Ascending aorta (tissue), 1 donor: ENCODE measurements around the genes APELA and TRIM60.

GRCh38 chr4:163610631-163611065 lies 116.2 kb downstream of the TMA16 start:
- PRO-cap: no peak

GRCh38 chr4:163663512-163664336 lies 169.2 kb downstream of the TMA16 start:
- PRO-cap: no peak

- PRO-cap: no peak
These were observed 186.2 kb downstream of the MARCHF1 start for GRCh38 chr4:164197697-164197996.

DNA sequence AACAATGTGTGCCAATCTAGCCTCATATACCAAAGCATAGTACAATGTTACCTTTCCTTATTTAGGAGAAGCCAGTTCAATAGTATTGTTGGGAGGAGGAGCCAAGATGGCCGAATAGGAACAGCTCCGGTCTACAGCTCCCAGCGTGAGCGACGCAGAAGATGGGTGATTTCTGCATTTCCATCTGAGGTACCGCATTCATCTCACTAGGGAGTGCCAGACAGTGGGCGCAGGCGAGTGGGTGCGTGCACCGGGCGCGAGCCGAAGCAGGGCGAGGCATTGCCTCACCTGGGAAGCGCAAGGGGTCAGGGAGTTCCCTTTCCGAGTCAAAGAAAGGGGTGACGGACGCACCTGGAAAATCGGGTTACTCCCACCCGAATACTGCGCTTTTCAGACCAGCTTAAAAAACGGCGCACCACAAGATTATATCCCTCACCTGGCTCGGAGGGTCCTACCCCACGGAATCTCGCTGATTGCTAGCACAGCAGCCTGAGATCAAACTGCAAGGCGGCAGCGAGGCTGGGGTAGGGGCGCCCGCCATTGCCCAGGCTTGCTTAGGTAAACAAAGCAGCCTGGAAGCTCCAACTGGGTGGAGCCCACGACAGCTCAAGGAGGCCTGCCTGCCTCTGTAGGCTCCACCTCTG lies 33.0 kb downstream of the MARCHF1 start:
- PRO-cap: no peak

- PRO-cap: no peak
These were observed at the start of gene APELA for GRCh38 chr4:164876731-164877473. TSS of gene APELA (plus strand) at chr4:164877178.

DNA sequence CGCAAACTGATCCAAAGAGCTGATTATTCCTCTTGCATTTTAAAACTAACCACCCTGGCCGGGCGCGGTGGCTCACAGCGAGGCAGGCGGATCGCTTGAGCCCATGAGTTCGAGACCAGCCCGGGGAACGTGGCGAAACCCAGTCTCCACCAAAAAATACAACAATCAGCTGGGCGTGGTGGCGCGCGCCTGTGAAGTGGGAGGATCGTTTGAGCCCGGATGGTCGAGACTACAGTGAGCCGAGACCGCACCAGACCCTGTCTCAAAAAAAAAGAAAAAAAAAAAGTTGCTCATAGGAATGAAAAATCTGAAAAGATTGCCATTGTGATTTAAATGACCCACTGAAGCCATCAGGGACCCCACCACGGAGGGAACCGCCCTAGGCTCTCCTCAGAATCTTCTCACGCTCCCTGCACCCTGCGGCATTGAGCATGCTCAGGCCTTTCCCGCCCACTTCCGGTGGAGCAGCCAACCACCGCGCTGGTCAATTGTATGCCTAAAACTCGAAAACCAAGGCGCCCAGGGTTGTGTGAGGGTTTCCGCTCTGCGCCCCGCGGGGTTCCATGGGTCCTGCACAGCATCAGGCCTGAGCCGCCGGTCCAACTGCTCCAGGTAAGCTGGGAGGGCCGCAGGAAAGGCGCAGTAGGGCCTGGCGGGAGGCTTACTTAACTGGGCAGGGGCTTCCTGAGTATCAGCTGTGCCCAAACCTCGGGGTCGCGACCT lies at the start of gene TRIM60:
Gene TRIM60 (plus strand): TSS at position 499 of the 723 bp plus-strand sequence.
- PRO-cap: no peak

DNA sequence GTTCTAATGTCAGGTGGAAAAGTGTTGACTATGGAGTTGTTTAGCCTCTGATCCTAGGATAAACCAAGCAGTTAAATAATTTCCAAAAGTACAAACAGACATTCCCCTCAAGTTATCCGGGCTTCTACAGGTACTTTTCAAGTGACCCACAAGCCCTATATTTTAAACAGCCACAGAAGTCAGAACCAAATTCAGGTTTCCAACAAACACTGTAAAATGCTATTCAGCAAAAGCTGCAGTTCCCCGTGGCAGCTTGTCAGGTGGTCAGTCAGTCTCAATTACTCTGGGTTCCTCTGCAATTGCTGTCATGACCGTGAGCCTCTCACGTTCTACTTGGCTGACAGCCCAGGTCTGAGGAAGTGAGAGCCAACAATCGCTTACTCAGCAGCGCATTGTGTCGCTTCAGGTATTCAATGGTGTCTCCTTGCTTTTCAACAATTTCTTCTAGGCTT lies 25.7 kb downstream of the TRIM75 start:
- PRO-cap: no peak

- PRO-cap: no peak
These were observed 23.9 kb upstream of the TMEM192 start for GRCh38 chr4:165136460-165136963.

DNA sequence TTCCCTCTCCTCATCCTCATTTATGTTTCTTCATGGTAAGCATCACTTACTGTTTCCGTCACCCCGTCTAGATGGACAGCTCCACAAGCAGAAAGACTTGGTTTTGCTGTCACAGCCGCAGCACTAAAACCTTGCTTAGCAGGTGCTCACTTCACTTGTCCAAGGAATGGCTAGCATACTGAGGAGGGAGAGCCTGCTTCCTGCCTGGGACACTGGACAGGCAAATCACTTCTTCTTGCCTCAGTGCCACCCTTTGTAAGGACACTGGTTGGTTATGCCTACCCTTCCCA lies 506 bp upstream of the KLHL2 start:
- PRO-cap: no peak

DNA sequence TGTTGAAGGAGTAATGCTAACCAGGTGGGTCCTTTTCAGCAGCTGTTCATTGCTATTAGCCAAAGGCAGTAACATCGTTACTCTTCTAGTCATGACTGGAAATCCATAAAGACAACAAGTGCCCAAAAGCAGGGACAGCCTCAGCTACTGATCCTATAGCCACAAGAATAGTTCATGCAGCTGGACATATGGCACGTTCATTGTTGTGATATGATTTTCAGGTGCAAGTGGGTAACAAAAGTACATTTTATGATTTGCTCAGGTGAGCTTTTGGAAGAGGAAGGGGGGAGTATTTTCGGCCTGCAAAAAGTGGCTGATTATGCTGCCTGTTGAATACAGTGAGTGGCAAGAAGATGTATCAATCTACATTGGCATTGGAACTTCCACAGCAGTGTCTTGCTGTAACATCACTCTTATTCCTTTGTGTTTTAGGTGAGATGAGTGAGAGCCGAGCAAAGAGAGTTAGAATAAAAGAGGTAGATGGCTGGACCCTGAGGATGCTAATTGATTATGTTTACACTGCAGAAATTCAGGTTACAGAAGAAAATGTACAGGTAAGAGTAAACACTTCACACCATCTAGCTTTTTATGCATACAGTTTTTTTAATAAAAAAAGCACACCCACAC lies 31.1 kb downstream of the KLHL2 start:
- PRO-cap: no peak

DNA sequence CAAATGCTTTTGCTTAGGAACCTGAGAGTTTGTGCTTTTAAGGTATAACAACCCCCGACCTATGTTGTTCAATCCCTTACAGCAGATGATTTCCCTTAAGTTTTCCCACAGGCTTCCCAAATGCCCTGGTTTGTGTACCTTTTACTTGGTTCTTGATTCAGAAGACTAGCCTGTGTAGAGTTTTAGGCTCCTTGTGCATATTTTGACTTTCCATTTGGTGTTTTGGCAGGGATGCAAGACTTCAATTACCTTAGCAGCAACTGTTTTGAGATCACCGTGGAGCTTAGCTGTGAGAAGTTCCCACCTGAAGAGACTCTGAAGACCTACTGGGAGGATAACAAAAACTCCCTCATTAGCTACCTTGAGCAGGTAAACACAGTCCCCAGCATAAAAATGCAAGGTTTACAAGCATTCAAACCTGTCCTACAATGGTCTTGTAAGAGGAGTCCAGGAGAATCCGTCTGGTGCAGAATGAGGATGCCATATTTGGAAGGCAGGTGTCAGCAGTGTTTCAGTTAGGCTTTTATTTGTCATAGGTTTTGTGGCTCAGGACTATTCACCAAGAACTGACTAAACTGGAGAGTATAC lies 108.5 kb downstream of the CPE start:
- PRO-cap: no peak

DNA sequence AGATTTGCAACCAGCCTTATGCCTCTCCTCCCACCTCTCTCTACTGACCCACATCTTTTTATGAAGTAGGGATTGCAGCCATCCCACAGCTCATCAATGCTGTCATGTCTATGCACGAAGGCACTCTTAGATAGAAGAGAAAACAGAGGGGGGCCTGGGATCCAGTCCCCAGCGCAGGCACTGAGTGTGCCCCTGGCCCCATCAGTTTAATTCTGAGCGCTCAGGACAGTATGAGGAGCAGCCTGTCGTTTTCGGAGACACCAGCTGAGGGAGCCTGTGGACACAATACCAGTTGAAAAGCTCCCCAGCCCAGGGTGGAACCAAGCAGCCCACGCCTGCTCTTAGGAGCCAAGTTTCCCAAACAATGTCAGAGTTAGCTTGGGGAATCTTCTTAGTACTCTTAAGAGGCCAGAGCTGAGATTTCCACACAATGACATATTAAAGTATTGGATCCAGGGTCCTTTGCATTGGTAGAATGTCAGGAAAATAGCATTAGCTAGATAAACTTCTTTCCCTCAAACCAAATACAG lies 88.7 kb downstream of the PALLD start:
- PRO-cap: no peak

DNA sequence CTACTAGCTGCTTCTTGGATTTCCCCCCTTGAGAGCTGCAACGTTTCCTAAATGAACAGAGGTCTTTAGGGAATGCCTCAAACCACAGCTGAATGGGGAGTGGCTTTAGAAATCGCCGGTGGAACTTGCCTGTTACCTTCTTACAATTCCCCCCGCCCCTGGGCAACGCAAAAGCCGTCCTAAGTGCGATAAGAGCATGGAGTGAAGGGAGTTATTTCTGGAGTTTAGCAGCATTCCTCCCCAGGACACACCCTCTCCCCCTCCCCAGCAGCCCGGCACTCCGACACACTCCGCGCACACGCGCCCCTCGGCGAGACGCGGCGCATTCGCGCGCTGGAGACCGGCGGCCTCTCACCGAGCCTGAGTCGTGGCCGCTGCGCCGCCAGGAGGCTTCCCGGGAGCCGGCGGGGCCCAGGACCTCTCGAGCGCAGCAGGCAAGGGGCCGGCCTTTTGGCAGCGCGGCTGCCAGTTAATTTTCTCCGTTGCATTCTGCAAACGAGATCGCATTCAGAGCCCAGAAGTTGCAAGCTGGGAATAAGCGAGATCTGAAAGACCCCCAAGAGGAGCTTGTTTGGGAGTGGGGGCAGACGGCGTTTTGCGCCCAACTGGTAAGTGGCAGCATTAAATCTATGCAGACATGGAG lies 134.6 kb downstream of the PALLD start:
- PRO-cap: bidirectional peak, plus-strand start at position 325 of the sequence, minus-strand start at position 327 of the sequence; bidirectional peak, plus-strand start at position 561 of the sequence, minus-strand start at position 367 of the sequence

DNA sequence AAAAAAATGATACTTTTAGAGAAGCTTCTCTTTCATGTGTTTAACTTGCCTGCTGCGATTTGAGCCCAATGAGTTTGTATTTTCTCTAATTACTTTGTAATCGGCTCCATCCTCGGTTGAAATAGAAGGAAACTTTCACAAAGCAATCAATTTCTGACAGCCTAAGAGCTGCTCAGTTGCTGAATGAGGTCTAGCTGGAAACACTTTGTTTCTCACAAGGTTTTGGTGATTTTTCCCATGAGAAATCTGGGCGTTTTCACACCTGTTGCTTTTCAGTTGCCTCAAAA lies 135.3 kb downstream of the PALLD start:
- PRO-cap: no peak

GRCh38 chr4:168662408-168663014 lies 165.7 kb downstream of the PALLD start:
- PRO-cap: no peak

DNA sequence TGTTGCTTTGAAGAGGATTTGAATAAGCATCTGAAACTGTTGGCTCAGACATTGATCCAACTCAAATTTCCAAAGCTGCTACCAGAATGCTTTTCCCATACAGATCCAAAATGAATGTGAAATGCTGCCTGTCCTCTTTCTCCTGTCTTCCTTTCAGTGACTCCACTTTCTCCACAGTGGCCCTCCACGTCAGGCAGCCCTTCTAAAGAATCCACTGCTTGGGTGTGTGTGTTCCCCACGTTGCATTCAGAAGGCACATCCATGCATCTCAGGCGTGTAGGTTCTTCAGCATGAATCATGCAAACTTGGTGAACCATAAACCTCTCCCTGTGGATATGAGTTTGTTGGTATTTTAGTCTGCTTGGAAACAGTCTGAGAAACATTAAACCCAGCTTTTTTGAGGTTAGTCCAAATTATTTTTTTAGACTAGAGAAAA lies 251.8 kb downstream of the CBR4 start:
- PRO-cap: no peak

GRCh38 chr4:168815996-168816327 lies 194.1 kb downstream of the CBR4 start:
- PRO-cap: no peak

DNA sequence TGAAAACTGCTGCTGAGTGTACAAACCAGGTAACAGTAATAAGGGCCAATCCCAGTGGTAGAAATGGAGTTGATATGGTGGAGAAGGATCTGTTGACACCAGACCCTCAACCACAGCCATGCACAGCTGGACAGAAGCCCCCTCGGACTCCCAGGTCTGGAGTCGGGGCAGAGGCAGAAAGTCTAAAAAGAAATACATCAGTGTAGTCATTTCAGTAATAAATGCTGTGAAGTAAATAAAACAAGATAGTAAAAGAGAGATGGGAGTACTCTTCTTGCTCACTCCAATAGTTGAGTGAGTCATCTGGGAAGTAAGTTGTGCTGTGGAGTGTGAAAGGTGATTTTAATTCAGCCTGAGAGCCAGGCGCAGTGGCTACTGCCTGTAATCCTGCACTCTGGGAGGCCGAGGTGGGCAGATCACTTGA lies 149.9 kb downstream of the CBR4 start:
- PRO-cap: no peak

- PRO-cap: no peak
These were observed 119.3 kb downstream of the CBR4 start for GRCh38 chr4:168890673-168891292.

DNA sequence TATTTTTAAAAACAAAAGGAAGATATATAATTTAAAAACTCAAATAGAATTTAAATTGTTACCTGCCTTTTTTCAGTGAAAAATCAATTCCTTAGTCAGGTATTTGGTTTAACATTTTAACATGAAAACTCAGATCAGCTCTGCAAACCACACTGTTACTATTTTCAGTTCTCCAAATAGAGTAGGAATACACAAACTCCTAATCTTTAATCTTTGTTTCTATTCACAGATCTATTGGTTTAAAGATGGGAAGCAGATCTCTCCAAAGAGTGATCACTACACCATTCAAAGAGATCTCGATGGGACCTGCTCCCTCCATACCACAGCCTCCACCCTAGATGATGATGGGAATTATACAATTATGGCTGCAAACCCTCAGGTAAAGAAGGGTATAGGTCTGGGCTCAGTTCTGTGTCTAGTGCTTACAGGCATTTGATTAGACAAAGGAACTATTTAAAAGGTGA lies 106.5 kb downstream of the CBR4 start:
- PRO-cap: no peak